ENCODE measurements around a stretch of chr18.

GRCh38 chr18:21449541-21449836 is 151.0 kb downstream of the ESCO1 start:
- PRO-cap, 5 experiments = no peak in any of the 5 experiments
- RAMPAGE, long total RNA, 2 experiments = no peak in any of the 2 experiments
- RRBS = no CpG with 5 or more reads among the region's 3 CpGs

DNA sequence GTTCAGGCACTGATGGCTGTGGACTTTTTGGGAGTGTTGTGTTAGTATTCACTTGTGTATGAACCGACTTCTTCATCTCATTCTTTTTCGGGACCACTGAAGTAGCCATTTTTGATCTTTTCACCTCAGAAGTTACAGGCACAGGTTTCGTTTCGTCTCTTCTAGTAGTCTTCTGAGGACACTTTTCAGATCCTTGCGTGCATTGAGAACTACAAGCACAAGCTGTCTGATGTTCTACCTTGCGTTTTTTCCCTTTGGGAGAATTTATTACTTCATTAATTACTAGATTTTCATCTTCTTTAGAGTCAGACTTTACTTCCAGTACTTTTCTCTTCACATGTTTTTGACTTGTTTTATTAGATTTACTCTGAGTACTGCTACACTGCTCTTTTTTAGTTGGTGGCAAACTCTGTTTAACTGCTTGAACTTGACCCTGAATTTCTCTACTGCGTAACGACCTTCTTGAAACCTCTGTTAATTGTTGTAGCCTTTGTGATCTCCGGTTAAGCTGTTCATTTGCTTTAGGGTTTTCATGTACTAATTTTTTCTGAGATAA is 26.4 kb downstream of the ESCO1 start:
- PRO-cap, 5 experiments = no peak in any of the 5 experiments
- RAMPAGE, long total RNA, 2 experiments = no peak in any of the 2 experiments
- RRBS = no CpG with 5 or more reads among the region's 9 CpGs

- PRO-cap, 5 experiments = no peak in any of the 5 experiments
- RAMPAGE, long total RNA, 2 experiments = no peak in any of the 2 experiments
- RRBS = no CpG with 5 or more reads among the region's 1 CpG
Observed at GRCh38 chr18:21797884-21798586, 57.4 kb downstream of the MIB1 start.

DNA sequence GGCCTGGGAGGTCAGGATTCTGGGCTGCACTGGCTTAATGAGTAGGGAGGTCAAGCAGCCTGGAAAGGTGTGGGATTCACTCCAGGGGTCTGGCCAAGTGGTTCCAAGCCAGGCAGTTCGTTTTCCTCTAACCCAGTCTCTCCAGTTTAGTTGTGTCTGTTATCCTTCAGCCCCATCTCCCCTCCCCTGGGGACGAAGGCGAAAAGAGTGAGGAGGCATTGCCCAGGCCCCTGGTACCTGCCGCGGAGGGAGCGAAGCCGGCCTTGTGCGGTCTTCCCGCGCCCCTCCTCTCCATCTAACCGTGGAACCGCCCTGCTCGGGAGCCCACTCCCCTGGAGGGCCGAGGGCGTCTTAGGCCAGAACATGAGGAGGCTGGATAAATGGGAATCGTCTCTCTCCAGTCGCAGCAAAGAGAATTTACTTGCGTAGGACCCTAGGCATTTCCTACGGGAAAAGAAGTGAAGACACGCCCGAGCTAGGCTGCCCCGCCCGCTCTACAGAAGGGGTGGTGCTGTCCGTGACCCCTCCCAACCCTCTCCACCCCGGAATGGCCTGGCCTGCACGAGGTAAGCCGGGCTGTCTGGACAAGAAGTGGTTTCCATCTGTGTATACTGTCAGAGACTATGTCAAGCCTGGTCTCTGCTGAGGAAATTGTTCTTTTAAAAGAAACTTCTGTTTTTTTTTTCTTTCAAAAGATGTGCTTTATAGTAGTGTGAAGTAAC is 156.2 kb downstream of the MIB1 start:
- PRO-cap, 5 experiments = no peak in any of the 5 experiments
- RAMPAGE, long total RNA, 2 experiments = no peak in any of the 2 experiments
- RRBS = no CpG with 5 or more reads among the region's 27 CpGs

DNA sequence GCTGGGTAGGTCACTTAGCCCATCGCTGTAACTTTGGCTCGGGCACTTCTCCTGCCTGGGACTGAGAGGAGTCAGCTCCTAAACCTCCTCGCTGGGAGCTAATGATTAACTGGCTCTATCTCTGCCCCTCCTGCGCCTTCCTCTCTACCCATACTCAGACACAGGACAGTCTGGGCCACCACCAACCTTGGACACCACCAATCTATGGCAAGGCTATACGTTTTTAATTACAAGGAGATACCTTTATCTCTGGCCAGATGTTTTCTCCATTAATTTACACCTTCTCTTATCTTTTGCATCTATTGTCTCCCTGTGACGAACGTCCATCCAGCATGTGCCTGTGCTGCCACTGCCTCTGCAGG is 149.2 kb upstream of the GATA6 start:
- PRO-cap, 5 experiments = no peak in any of the 5 experiments
- RAMPAGE, long total RNA, 2 experiments = no peak in any of the 2 experiments
- RRBS = no CpG with 5 or more reads among the region's 7 CpGs

- PRO-cap, 5 experiments = no peak in any of the 5 experiments
- RAMPAGE, long total RNA, 2 experiments = no peak in any of the 2 experiments
- RRBS = no CpG with 5 or more reads among the region's 9 CpGs
Observed at GRCh38 chr18:22188882-22189817, 19.8 kb downstream of the GATA6 start.

DNA sequence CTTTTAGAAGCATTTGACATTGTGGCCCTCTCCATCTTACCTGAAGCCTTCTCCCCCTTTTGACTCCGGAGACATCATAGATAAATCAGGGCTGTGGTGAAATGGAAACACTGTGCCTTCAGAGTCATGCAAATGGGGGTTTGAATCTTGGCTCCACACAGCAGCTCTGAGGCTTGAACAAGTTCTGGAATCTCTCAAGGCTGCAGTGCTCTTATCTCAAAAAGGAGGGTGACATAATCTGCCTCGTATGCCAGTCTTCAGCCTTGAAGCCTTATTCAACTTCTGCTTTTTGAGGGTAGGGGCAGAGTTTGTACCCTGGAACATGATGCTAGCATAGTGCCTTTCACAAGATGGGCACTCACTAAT is 42.2 kb downstream of the GATA6 start:
- PRO-cap, 5 experiments = no peak in any of the 5 experiments
- RAMPAGE, long total RNA, 2 experiments = no peak in any of the 2 experiments
- RRBS = no CpG with 5 or more reads among the region's 2 CpGs

GRCh38 chr18:22223217-22224106 is 54.1 kb downstream of the GATA6 start:
- PRO-cap, 5 experiments = no peak in any of the 5 experiments
- RAMPAGE, long total RNA, 2 experiments = no peak in any of the 2 experiments
- RRBS = 31% methylated on average over 4 of the region's 15 CpGs

GRCh38 chr18:22308600-22309053 is 109.1 kb downstream of the CTAGE1 start:
- PRO-cap, 5 experiments = peak in 1 of 5 experiments; most common plus-strand start chr18:22308860 (in 1)
- RAMPAGE, long total RNA, 2 experiments = no peak in any of the 2 experiments
- RRBS = no CpG with 5 or more reads among the region's 4 CpGs

DNA sequence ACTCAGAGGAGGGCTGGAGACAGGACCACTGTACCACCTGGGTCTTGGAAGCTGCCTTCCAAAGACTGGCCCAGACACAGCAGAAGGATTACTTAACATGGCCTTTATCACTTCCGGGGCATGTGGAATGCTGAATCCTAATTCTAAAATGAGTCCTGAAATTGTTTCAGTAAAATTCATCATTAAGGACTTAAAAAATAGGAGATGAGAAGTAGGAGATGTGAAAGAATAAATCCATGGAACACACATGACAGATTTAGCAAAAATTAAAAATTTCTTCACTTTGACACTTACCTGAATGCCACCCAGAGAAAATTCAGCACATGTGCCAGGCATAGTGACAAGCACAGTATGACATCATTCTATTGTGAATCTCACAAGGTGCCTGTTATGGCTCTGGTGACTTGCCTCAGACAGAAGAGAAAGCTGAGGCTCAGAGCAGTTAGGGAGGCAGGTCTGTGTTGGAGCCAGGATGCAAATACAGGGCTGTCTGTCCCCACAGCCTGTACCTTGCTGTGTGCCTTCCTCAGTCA is 37.5 kb upstream of the CTAGE1 start:
- PRO-cap, 5 experiments = no peak in any of the 5 experiments
- RAMPAGE, long total RNA, 2 experiments = no peak in any of the 2 experiments
- RRBS = no CpG with 5 or more reads among the region's 1 CpG

DNA sequence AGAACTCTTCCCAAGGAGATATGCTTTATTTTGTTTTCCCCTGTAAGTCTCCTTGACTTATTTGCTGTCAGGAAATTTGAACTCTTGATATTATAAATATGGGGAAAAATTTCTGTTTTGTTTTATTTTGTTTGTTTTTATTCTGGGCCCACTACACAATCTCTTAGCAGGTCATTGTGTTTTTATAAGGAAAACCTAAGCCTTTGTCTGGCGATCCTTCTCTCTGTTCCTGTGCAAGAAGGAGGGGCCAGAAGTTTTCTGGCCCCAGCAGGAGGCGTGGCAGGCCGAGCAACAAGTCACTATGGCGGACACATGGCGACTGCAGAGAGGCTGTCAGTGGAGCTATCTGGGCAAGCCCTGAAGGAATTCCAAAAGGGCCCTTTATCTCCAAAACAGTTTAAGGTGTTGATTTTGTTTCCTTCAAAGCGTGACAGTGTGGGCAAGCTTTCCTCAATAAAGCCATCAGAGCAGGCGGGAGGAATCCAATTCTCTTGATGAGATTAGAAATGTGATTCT is 118.8 kb upstream of the CTAGE1 start:
- PRO-cap, 5 experiments = no peak in any of the 5 experiments
- RAMPAGE, long total RNA, 2 experiments = no peak in any of the 2 experiments
- RRBS = no CpG with 5 or more reads among the region's 7 CpGs

GRCh38 chr18:22613292-22613904 is 195.7 kb upstream of the CTAGE1 start:
- PRO-cap, 5 experiments = no peak in any of the 5 experiments
- RAMPAGE, long total RNA, 2 experiments = no peak in any of the 2 experiments
- RRBS = no CpG with 5 or more reads among the region's 16 CpGs

DNA sequence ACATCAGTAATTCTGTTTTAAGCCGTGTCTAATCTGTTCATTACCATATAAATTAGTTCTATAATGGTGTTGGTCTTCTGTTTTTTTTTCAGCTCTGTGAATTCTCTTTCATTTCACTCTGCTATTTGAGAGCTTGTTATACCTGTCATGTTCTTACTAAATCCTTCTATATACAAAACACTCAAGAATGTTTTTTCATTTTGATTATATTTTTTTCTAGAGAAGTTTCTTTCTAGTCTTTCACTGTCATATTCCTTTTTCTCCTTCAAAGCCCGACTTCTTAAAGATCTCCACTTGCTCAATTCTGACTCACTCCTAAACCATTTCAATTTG is 111.3 kb upstream of the RBBP8 start:
- PRO-cap, 5 experiments = no peak in any of the 5 experiments
- RAMPAGE, long total RNA, 2 experiments = no peak in any of the 2 experiments
- RRBS = no CpG with 5 or more reads among the region's 2 CpGs

DNA sequence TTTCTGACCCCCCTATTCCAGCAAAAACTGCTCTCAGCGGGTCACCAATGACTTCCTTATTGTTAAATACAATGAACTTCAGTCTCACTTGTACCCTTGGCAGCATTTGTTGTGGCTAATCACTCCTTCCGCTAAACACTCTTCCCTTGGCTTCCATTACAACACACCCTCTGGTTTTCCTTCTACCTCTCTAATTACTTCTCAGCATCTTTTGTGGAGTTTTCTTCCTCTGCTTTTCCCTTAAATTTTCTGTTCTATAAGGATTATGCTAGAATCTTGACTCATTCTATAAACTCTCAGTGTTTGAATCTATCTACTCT is 111.0 kb upstream of the RBBP8 start:
- PRO-cap, 5 experiments = no peak in any of the 5 experiments
- RAMPAGE, long total RNA, 2 experiments = no peak in any of the 2 experiments
- RRBS = no CpG with 5 or more reads among the region's 2 CpGs

DNA sequence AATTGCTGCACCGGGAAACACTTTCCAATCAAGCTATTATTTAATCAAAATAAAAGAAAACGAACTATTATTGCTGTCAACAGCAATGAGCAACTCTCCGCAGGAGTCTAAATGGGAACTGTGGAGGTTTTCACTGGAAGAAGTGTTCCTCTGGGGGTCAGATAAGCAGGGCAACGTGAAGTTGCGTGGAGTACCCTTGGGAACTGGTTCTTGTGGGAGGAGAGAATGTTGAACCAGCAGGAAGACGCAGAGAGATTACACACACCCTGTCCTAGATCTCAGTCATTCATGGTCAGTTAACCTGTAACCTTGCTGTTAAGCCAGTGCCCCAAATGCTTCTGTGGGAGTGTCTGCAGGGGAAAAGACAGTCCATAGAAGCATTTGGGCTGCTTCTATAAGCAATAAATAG is 20.4 kb upstream of the CABLES1 start:
- PRO-cap, 5 experiments = no peak in any of the 5 experiments
- RAMPAGE, long total RNA, 2 experiments = no peak in any of the 2 experiments
- RRBS = no CpG with 5 or more reads among the region's 6 CpGs

DNA sequence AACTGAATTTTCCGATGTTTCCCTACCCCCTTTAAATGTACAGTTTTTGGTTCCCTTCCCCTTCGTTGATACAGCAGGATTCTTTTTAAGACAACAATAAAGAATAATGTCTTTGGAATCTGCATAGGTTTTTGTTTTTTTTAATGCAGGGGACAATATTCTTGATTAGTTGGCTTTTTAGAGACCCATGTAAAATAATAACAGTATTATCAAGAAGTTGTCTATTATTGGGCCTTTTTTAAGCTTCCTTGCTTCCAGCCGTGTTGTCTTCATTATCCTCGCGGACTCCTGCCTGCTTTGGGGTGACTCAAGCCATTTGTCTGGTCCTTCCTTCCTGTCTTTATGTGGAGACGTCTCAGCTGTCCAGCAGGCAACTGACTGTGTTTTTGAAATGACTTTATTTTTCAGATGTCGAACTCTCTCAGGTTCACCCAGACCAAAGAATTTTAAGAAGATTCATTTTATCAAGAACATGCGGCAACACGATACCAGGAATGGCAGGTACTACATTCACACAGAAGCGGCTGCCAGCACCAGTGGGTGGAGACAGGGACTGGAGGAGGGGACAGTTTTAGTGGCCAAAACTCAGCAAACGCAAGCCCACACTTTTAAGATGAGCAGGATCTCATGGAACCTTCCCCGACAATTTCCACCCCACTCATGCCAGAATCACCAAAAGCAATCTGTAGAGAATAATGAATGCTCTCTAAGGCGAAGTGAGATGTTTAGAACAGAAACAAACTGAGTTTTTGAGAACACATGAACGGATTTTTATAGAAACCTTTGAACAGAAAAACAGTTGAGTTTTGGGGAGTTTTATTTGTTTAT is 59.0 kb downstream of the CABLES1 start:
- PRO-cap, 5 experiments = peak in 5 of 5 experiments; most common plus-strand start position 611 of the sequence (in 5); most common minus-strand start position 496 of the sequence (in 1)
- RAMPAGE, long total RNA, 2 experiments = no peak in any of the 2 experiments
- RRBS = no CpG with 5 or more reads among the region's 14 CpGs

DNA sequence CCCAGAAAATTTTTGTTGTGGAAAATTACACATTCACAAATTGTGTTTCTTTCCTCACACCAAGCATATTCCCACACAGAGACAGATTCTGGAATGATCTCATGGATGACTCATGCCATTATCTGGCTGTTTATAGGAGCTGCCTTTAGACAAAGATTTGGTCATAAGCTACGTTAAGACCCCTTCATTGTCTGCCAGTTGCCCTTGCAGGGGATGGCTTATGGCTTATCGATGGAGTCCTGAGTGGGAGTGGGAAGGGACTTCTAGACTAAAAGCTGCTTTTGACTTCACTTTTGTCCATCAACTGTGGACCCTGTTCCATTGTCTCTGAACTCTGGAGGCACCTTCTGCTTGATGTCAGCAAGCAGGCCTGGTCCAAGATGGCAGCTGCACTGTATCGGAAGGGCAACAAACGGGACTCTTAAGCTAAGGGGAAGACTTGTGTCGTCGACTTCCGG is 92.0 kb downstream of the CABLES1 start:
- PRO-cap, 5 experiments = peak in 1 of 5 experiments; most common plus-strand start position 160 of the sequence (in 1)
- RAMPAGE, long total RNA, 2 experiments = no peak in any of the 2 experiments
- RRBS = no CpG with 5 or more reads among the region's 7 CpGs

DNA sequence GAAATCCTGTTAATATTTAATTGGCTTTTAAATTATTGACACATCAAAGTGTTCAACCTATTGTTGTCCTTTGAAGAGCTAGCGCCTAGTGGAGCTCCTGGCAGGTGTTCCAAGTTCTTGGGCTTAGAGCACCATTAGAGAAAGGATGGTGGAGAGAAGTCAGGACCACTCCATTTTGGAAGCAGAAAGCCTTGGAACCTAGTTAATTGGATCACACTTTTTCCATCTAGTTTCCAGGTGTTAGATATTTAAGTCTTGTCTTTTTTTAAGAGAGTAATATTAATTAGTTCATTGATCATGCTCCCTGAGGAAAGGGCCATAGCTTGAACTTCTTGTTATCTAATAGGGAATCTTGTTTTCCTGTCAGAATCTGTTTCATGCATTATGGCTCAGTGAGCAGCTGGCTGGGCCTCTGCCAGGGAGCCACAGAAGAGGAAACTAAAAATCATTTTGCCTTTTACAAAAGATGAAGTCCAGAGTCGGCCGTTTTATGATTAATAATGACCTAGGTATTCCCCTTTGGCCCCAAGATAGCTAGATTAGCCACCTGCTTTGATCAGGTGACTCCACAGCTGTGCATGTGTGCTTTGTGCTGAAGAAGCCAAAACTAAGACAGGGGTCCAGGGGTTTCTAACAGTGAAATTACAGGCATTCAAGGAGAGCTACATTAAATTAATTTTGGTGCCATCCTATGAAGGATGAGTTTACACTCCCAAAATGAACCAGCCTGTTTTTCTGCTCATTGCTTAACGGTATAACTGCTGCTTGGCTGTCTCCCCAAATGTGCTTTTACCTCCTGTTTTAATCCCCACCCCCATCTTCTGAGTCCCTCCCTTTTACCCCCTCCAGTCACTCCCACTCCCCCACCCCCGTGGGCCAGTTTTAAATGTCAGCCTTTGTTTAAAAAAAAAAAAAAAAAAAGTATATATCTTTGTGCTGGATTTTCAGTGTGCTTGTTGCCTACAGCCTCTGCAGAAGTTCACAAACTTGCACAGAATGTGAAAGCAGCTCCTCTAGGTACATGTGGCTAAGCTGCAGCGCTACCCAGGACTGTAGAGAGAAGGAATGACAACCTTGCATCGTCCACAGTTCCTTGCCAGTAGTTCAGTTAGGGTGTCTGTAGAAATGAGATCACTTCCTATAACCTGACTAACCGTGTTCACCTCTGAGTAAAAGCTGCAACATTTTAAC is 93.0 kb downstream of the CABLES1 start:
- PRO-cap, 5 experiments = no peak in any of the 5 experiments
- RAMPAGE, long total RNA, 2 experiments = no peak in any of the 2 experiments
- RRBS = no CpG with 5 or more reads among the region's 8 CpGs

- PRO-cap, 5 experiments = no peak in any of the 5 experiments
- RAMPAGE, long total RNA, 2 experiments = no peak in any of the 2 experiments
Observed at GRCh38 chr18:23458847-23459155, 5.7 kb downstream of the RIOK3 start.

- PRO-cap, 5 experiments = no peak in any of the 5 experiments
- RAMPAGE, long total RNA, 2 experiments = no peak in any of the 2 experiments
- RRBS = no CpG with 5 or more reads among the region's 2 CpGs
Observed at GRCh38 chr18:23475164-23475454, 22.0 kb downstream of the RIOK3 start.

All from liver (tissue), 9 donors.